Measurements from ENCODE around the genes RPS6KA3 and PDK3.

DNA sequence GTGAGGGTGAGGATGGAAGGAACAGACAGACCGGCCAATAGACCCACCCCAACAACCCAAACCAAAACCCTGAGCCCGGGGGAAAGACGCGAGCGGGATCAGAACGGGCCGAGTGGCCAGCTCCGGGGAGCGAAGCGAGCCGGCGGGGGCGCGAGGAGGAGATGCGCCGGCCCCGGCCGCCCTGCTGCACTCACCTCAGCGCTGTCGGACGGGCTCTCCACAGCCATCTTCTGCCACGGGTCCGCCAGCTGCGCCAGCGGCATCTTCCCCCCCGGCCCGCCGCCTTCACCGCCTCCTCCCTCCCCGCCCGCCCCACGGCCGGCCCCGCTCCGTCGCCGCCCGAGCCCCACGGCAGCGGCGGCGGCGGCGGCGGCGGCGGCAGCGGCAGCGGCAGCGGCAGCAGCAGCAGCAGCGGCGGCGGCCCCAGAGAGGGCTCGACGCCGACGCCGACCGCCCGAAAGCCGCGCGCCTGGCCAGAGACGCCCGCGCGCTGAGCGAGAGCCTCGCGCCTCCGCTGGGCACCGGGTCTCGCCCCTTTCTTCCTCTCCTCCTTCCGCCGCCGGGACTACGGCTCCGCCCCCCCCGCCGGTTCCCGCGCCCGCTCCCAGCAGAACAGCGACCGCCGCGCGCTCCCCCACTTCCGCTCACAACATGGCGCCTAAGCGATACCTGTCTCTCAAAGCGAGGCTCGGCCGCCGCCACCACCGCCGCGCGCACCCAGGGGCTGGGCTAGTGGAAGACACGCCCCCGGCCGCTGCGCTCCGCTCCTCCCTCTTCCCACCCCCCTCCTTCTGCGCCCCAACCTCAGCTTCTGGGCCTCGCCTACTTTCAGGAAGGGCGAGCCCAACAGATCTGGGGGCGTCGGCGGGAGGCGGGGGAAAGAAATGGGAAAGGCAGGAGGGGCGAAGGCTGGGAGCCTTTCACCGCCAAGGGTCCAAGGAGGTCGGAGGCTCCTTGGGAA, at the start of gene RPS6KA3:
Gene RPS6KA3, minus strand, starts transcription at position 540 of the 961 bp plus-strand sequence.
- PRO-cap, result bidirectional peak, plus-strand start at position 101 of the sequence, minus-strand start outside the sequence; bidirectional peak, plus-strand start at position 879 of the sequence, minus-strand start at position 541 of the sequence

GRCh38 chrX:20314938-20315628, 48.4 kb upstream of the RPS6KA3 start:
- PRO-cap, result no peak

GRCh38 chrX:20412624-20413293, 146.1 kb upstream of the RPS6KA3 start:
- PRO-cap, result no peak

GRCh38 chrX:21149113-21149312, 225.2 kb upstream of the CNKSR2 start:
- PRO-cap, result no peak

DNA sequence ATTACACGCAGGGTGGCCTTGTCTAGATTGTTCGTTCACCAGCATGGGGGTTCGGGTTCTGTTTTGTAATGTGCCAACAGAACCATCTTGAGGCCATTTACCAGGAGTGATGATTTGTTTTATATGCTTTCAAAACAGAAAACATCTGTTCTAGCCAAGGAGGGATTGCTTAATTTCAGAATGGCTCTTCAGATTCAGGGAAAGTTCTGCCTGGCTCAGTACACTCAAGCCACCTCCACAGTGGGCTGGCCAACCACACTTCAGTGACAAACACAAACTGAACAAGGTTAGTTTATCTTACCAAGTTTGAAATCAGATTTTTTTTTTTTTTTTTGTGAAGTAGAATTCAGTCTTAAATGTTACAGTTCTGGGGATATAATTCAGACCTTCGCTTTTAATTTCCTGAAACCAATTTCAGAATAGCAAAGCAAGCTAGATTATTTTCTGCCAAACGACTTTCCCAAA, 23.3 kb downstream of the SMS start:
- PRO-cap, result no peak

GRCh38 chrX:21996700-21997333, 35.3 kb upstream of the PHEX start:
- PRO-cap, result no peak

DNA sequence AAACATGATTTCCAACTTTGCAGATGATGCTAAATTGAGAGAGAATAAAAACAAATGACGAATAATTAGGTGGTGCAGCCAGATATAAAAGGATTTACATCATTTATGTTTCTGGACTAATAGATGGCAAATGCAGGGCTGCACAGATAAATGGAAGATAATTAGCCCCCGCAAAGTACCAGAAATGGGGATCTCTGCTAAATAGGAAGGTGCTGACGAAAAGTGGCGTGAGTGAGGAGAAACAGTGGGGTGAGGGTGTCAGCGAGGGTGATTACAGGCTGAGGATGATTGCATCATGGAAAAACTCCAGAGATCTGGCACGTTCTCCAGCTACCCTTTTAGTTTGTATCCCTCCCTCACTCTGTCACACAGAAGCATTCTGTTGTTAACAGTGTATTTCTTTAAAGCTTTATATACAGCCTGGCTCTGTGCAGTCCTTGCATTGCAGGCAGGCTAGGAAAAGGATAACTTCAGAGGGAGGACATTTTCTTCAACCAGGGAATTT, 309.7 kb upstream of the DDX53 start:
- PRO-cap, result no peak

DNA sequence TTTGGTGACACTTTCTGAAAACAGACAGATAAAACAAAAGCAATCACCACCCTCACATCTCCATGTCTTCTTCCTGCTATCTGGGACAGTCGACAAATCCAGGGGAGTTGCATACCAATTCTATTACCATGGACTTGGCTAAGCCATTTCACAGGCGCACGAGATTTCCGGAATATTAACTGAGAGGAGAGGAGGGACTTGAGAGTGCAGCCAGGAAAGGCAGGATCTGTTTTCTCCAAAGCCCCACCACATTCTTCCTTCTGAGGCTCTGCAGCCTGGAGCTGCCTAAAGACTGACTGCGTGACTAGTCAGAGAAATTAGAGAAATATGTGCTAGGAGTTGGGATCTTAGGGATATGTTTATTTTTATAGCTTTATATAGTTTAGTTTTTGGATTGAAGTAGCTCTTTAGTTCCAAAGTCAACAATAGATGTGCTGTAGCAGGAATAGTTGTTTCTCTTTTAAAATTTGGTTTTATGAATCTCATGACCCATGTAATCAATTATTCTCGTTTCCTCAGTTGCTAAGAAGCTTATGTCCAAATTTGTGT, 300.2 kb upstream of the DDX53 start:
- PRO-cap, result no peak

DNA sequence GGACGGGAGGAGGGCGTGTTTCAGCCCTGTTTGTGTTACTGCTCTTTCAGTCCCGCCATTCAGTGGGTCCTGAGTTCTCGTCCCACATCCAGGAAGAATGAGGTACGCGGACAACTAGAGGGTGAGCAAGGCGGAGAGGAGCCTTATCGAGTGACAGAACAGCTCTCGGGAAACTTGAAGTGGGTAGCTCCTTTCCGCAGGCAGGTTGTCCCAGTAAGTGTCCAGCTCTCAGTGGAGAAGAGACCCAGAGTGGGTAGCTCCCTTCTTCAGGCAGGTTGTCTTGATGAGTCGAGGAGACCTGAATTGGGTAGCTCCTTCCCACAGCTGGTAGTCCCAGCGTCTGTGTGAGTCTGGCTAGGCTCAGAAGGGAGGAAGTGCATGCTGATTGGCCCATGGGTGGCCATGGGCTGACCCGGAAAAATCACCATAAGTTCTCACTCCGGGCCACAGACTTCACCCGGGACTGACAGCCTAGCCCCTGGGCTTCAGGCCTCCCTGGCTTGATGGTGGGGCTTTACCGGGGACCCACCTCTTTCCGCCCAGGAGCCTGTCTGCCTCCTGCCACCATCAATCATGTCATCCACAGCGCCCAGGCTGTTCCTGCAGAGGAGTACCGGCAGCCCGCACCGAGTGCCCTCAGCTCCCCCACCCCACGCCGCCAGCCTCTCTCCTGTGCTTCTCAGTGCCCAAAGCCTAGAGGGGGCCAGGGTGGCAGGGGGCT, 16.4 kb upstream of the SAT1 start:
- PRO-cap, result no peak

DNA sequence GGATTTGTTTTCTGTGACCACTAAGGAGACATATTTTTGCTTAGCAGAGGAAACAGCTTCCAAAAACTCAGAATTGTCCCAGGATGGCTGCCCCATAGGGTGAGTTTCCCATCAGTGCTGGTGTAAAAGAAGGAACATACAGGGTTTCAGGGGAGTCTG, 56.1 kb downstream of the SAT1 start:
- PRO-cap, result no peak

- PRO-cap, result no peak
Measured at GRCh38 chrX:23845568-23845890, 62.2 kb downstream of the APOO start.

DNA sequence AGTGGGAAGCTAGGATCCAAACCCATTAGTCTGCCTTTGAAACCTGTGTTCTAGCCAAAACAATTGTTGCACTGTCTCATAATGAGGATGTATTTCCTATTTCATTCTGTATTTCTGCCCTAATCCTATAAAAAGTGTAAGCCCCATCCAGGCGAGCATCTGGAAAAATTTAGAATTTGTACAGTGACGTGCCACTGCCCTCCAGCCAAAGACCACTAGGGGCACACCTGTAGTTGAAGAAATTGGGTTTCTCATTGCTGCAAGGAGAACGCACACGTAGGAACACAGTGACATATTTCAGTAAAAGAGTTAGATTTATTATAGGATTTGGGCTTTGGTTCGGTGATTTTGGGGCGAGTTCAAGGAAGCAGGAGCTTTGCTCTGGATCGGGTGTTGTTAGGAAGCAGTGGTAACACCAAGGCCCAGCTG, 796 bp downstream of the CXorf58 start:
- PRO-cap, result no peak

- PRO-cap, result no peak
Measured at GRCh38 chrX:24024944-24025214, 2.1 kb downstream of the KLHL15 start.

- PRO-cap, result bidirectional peak, plus-strand start at chrX:24150315, minus-strand start at chrX:24150238; bidirectional peak, plus-strand start at chrX:24150427, minus-strand start at chrX:24150486
Measured at GRCh38 chrX:24149907-24150772, 611 bp downstream of the ZFX start.

DNA sequence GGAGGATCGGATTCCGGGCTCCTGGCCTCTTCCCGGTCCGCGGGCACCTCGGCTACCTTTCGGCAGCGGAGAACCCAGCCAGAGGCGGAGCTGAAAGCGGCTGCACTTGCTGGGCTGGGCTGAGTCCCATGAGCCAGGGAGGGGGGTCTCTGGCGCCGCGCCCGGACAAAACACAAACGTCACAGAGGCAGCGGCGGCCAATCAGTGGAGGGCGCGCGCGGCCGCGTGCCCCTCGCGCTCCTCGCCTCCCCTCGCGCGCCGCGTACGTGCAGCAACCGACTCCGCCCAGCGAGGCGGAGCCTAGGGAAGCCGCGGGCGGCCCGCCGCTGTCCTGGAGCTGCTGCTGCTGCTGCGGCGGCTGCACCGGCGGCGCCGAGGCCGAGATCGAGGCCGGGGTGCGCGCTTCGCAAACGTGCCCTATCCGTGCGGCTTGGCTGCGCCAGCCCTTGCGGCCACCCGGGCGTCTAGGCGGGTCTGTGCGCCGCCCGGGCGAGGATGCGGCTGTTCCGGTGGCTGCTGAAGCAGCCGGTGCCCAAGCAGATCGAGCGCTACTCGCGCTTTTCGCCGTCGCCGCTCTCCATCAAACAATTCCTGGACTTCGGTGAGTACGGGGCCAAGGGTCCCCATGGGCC, at the start of gene PDK3:
Gene PDK3, plus strand, starts transcription at position 326 of the 632 bp plus-strand sequence.
- PRO-cap, result bidirectional peak, plus-strand start at position 303 of the sequence, minus-strand start at position 86 of the sequence

DNA sequence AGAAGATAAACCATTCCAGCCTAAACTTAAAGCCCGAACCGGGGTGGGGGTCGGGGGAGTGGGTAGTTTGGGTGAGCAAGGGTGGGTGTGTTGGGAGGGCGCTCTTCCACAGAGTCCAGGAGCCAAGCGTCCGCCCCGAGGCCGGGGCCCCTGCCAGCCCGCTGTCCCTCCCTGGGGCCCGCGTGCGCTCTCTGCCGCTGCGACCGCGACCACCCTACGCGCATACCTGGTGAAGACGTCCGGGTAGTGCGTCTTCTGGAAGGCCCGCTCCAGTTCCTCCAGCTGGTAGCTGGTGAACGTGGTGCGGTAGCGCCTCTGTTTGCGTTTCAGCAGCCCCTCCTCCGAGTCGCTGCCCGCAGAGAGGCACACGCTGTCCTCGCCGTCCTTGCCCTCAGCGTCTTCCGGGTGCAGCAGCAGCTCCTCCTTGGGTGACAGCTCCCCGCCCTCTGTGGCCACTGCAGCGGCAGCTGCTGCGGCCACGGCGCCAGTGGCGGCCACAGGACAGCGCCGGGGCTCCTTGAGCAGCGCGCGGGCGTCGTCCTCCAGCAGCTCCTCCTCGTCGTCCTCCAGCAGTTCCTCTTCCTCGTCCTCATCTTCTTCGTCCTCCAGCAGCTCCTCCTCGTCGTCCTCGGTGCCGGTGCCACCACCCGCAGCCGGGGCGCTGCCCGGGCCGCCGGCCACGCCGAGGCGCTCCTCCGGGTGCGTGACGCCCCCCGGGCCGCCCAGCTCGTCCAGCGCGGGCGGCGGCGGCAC, 2.9 kb downstream of the ARX start:
- PRO-cap, result no peak

DNA sequence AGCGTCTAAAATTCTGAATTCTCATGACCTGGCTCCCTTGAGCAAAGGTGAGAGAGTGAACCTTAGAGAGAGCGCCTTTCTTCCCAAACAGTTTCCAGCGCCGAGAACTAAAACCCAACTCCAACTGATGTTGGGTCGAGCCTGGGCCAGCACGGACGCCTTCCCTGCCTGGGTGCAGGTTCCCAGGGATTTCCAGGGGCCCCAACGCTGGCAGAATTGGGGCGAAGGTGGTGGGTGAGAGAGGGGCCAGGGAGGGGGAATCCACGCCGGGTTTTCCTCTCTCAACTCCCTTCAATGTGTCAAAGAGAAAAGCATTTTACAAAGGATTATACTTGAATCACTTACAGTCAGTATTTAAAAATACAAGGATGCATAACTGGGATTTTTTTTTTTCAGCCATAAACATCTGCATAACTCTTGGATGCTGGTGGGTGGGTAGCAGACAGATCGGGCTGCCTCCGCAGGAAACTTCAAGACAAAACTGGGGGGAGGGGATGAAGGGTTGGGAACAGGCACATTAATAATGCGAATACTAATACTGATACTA, 1.2 kb upstream of the ARX start:
- PRO-cap, result no peak

GRCh38 chrX:26383219-26383519, 167.2 kb downstream of the MAGEB5 start:
- PRO-cap, result no peak

GRCh38 chrX:27154035-27154427, 309.1 kb downstream of the PPP4R3C start:
- PRO-cap, result no peak

- PRO-cap, result no peak
Measured at GRCh38 chrX:28847154-28847881, 260.1 kb downstream of the IL1RAPL1 start.

Measured in penis (tissue), 1 donor.